ENCODE measurements around the gene ACP1.

DNA sequence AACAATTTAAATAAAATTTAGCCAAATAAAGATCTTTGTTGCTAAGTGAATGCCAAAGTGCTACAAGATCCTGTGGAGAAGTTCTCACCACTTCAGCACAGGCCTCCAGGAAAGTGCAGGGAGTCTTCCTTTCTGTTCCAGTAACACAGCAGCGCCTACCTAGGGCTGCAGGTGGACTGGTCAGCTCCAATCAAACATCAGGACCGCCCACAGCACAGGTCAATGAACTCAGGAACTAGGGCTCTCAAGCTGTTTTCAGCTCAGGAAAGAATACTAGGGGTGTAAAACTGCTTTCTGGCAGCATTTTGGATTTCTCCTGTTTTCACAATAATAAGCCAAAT, 1.5 kb downstream of the FAM110C start:
- RRBS = no CpG with 5 or more reads among the region's 2 CpGs

DNA sequence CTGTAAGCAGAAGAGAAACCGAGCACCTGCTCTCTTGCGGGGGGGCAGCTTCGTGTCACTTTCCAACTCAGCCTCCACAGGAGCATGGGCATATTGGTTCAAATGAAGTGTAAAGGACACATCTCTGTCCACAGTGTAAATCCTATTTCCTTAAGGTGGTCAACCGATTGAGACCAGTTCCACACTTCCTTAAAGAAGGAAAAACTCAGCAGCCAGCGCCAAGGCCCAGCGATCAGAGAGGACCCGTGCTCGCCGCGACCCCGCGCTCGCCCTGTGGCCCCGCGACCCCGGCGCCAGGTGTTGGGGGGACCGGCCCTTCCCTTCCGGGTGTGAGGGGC, 678 bp downstream of the SH3YL1 start:
- RRBS = 90% methylated on average over 1 of the region's 19 CpGs

GRCh38 chr2:264309-265023, at the start of gene ACP1:
Gene ACP1 (plus strand): TSS chr2:264947.
- RRBS = no CpG with 5 or more reads among the region's 77 CpGs

DNA sequence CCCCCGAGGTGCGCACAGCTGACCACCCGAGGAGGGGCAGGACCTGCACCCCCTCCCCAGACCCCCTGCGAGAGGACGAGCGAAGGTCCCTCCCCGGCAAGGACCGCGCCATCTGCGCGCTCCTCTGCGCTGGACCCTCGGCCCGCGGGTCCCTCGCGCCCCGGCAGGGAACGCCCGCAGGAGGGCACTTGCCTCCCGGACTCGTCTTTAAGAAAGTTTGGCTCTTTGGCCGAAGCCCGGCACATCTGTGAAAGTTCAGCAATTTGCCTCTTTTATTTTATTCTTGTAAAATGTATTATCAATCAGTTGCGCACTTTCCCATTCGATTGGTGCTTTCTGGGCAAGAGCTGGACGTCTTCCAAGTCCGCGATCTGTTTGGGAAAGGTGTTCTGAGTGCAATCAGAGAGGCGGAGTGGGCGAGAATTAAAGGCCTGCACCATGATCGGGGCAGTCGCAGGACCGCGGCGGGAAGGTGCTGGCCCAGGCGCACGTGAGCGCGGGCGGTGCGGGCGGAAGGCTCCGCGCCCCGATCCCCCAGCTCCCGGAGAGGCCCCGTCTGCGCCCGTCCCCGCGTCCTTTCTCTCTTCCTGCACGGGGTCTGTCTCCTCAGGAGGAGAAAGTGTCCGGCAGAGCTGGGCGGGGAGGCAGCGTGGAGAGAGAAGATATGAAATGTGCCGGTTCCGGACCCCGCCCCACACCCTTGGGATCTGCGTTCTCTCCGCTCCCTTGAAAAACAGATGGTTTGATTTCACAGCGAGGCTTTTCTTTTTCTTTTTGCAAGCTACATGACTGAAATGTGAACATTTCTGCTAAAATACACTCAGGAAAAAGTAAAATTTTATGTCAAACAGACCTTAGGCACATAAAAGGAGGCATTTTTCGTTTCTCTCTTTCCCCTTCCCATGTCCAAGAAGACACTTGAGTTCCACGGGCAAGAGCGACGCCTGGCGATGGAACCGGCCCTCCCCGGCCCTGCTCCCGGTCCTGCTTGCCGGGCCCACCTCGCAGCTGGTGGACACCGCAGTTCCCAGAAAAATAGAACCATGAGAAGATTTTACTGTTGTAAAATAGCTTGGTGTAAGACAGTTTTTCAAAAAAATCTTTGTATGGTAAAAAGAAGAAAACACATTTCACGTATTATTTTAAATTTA, 1.9 kb upstream of the ALKAL2 start:
- RRBS = 77% methylated on average over 24 of the region's 74 CpGs

- RRBS = no CpG with 5 or more reads among the region's 6 CpGs
Observed at GRCh38 chr2:309226-309765, 21.4 kb upstream of the ALKAL2 start.

DNA sequence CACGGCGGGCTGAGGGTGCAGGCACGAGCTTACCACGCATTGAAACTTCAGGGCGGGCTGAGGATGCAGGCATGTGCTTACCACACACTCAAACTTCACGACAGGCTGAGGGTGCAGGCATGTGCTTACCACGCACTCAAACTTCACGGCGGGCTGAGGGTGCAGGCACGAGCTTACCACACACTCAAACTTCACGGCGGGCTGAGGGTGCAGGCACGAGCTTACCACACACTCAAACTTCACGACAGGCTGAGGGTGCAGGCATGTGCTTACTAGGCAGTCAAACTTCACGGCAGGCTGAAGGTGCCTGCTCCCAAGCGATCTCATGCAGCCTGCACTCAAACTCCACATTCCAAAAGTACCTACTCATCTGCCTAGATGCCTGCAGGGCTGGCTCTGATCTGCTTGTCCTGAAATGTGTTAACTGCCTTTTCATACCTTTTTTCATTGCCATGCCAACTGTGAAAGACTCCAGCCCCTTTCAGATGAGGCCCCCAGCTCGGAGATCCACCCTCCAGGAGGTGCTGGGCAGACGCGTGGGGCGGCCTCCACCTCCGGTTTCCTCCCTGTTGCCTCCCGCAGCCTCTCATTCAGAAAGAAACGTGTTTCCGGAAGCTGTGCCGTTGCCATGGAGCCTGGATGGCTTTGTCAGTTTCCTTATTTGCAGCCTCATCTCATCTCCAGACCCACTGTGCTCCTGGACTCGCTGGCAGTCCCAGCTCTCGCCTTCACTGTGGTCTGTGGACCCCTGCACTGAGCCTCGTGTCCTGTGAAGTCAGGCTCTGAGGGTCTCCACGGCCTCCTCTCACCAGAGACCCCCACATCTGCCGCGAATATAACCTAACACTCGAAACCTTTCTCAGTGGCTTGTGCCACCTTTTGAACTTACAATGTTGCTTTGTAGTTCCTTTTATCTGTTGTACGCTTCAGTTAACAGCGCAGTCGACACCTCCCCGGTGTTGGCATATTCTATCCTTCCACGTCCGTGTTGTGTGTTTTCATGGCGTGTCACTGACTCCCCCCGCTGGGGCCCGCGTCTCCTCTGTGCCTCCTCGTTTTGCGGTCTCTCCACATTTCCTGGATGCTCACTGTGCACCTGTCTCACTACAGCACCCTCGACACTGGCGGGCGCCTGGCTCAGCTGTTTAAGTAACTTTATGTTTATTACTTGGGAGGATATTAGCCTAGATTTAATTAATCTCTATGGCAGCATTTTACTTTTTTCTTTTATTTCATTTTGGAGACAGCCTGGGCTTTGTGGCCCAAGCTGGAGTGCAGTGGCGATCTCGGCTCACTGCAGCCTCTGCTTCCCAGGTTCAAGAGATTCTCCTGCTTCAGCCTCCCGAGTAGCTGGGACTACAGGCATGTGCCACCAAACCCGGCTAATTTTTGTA, 106.1 kb upstream of the ALKAL2 start:
- RRBS = 1% methylated on average over 4 of the region's 51 CpGs

DNA sequence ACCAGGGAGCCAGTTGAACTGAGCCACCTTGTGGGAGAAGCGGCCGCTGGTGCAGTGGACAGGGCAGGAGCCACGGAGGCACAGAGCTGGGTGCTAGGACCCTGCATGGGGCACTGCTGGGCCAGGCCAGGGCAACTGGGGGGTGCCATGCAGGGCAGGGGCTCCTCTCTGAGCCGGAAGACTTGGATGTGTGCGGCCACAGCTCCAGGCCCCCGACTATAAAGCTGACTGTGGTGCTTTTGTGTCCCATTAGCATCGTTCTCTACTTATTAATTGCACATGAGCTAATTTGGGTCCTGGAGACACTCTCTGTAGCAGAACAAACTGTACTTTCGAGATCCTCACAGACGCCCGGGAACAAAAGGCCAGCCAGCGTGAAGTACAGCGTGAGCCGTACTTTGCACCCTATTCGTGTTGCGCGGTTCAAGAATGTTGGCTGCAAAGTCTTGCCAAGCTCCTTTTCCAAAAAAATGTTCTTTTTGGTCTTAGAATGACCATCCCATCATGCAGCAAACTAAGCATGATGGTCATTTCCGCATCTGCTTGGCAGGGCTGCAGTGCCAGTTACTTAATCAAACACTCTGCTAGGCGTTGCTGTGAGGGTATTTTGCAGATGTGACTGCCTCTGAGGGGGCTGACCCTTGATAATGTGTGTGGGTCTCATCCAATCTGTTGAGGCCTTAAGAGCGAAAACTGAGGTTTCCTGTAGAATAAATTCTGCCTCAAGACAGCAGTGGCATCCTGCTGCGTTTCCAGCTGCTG, 152.1 kb upstream of the ALKAL2 start:
- RRBS = no CpG with 5 or more reads among the region's 20 CpGs

- RRBS = no CpG with 5 or more reads among the region's 10 CpGs
Observed at GRCh38 chr2:589421-590112, 87.6 kb downstream of the TMEM18 start.

DNA sequence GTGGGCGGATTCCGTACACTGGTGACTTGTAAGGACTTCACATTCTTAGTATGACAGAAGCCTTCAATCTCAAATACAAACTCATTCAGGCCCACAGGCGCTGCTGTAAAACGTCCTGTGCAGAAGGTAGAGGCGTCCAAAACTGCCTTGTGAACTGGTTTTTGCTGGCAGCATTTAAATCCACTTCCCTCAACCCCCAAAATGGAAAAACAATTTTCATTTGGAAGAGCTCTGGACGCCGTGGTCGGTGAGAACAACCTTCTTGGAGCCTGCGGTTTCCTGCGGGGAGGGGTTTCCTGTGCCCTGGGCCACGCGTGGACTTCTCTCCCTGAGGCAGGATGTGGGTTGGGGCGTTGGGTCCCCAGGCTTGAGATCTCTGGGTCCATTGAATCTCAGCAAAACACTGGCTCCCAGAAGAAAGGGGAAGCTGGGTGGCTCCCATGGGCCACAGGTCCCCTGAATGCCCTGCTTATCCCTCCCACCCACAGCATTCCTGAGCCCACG, 151.1 kb downstream of the TPO start:
- RRBS = no CpG with 5 or more reads among the region's 14 CpGs

GRCh38 chr2:1625213-1626177, 118.8 kb downstream of the PXDN start:
- RRBS = 86% methylated on average over 6 of the region's 29 CpGs

DNA sequence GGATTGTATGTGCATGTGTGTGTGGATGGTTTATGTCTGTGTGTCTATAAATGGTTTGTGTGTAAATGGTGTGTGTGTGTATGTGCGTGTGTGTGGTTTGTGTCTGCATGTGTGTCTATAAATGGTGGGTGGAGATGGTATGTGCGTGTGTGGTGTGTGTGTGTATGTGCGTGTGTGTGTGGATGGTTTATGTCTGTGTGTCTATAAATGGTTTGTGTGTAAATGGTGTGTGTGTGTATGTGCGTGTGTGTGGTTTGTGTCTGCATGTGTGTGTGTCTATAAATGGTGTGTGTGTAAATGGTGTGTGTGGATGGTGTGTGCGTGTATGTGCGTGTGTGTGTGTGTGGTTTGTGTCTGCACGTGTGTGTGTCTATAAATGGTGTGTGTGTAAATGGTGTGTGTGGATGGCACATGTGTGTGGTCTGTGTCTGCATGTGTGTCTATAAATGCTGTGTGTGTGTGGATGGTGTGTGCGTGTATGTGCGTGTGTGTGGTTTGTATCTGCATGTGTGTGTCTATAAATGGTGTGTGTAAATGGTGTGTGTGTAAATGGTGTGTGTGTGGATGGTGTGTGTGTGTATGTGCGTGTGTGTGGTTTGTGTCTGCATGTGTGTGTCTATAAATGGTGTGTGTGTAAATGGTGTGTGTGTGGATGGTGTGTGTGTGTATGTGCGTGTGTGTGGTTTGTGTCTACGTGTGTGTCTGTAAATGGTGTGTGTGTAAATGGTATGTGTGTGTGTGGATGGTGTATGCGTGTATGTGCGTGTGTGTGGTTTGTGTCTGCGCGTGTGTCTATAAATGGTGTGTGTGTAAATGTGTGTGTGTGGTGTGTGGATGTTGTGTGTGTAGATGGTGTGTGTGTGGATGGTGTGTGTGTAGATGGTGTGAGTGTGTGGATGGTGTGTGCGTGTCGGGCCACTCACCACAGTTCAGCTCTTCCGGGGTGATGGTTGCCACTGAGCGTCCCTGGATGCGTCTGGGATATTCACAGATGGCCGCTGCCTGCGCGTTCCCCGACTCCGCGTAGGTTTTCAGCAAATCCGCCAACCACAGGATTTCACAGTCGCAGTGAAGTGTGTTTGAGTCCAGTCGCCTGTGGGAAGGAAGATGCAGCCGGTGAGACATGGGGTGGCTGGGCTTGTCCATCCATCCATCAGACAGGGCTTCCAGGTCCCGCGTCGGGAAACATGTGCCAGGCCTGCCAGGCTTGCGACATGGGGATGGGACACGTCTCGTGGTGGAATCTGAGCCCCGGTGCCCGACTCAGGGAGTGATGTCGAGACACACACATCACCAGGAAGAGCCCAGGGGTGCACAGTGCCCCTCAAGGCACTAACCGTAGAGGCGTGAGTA, 64.6 kb downstream of the PXDN start:
- RRBS = 100% methylated on average over 1 of the region's 42 CpGs

GRCh38 chr2:1730420-1730729, 13.9 kb downstream of the PXDN start:
- RRBS = no CpG with 5 or more reads among the region's 5 CpGs

DNA sequence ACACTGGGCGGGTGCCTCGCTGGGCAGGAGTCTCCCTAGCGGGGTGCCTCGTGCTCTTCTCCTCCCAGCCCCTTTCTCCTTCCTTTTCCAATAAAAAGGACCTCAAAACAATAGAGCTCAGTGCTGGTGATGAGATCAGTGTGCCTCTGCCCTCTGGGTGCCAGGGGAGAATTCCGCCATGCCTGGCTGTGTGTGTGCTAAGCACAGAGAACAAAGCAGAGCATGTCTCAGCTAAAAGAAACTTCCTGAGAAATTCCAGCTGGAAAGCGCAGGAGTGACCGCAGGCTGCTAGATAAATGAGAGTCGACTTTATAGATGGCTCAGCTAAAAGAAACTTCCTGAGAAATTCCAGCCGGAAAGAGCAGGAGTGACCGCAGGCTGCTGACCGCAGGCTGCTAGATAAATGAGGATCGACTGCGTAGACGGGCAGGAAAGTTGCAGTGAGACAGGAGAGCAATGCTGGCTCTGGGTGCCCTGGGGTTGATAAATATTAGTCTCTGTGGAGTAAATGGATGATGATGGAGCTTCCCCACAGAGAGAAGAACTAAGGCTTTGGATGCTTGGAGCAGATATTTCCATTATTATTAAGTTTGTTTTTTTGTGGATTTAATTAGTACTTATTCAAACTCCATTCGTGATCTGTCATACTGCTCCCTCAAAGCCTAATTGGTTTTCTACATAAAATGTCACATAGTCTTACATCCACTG, 11.5 kb upstream of the PXDN start:
- RRBS = no CpG with 5 or more reads among the region's 15 CpGs

DNA sequence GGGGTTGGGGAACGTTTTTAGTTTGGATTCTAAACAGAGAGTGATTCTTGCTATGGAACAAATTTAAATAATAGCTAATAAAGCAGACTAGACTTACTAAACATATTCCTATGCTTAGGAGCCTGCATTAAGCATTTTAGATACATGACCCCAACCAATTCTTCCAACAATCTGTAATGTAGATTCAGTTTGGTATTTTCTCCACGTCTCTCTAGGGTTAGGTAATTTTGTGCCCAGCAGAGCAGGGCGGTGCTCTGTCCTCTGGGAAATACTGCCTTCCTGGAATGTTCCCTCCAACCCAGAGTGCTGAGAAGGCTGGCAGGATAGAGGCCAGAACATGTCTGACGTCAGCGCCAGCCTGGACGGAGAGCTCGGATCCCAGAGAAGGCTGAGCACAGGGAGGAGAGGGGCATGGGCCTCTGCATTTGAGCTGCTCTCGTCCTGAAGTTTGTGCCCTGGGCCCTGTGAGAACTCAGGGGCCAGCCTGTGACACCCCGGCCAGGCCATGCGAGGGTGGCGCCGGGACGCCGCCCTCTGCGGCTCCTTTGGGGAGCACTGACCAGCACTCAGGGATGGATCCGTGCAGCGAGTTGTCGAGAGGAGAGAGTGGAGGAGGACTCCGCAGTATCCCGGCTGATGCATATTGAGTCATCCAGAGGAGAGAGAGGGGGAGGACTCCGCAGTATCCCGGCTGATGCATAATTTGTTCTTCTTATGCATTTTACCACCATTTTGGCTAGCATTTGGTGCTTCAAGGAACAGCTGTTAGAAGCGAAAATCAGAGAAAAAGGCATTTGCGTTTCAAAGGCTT, 80.0 kb upstream of the PXDN start:
- RRBS = 93% methylated on average over 4 of the region's 24 CpGs

- RRBS = no CpG with 5 or more reads among the region's 31 CpGs
Observed at GRCh38 chr2:1825801-1826729, 81.8 kb upstream of the PXDN start.

DNA sequence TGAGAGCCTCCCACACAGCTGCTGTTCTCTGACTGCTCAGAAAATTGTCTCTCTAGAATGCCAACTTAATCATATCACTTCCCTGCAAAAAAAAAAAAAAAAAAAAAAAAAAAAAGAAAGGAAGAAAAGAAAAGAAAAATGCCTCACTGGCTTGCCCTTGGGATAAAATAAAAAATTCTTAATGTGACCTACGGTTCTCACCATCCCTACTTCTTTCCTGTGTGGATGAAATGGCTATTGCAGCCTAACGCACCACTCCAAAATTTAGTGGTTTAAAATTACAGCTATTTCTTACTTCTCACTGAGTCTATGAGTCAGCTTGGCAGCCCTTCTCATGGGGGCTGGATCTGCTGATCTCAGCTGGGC, 411.8 kb upstream of the MYT1L start:
- RRBS = no CpG with 5 or more reads among the region's 2 CpGs

GRCh38 chr2:3470774-3471239, 48.5 kb downstream of the ADI1 start:
- RRBS = no CpG with 5 or more reads among the region's 10 CpGs

DNA sequence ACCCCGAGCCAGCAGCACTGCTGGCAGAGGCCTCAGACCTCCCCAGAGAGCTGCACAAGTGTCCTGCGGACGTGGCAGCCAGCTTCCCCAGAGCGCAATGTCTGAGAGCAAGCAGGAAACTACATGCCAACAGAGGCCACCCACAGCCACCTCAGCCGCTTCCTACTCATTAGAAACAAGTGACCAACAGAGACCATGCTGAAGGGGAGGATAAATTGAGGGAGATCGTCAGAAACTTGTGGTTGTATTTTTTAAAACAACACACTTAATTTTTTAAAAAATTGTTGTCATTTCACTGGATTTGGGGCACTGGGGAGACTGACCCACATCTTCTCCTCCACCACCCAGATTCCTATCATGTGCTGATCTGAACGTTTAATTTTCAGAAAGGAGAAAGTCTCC, 28.4 kb downstream of the ADI1 start:
- RRBS = no CpG with 5 or more reads among the region's 7 CpGs

DNA sequence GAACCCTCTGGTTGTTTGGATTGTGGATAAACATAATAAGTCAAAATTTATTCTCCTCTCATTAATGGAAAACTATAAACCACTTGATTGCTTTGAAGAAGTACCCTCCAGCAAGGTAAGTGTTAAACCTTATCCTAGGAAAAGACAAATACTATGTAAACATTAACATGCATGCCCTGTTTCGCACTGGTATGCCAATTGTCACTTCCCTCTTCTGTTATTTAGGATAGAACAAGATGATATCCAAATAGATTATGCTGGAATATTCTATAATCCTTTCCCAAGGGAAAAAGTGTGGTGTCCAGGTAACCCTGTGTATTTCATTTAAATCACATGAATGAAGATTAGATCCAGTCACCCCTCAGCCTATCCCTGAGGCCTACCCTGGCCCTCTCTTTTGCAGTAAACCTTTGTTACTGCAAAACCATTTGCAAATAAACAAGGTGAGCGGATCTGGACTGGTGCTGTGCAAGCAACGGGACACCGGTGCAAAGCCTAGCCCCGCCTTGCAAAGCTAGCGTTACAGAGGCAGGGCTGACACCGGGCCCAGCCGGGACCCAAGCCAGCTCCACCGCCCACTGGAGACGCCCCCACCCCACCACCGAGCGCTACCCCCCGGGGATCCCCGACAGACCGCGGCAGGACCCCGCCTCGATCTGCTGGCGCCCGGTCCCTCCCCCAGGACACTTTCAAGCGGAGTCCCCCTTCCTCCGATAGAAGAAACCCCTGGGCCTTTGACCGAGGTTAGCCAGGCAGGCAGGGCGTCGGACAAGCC, 1.1 kb downstream of the ADI1 start:
- RRBS = 2% methylated on average over 17 of the region's 25 CpGs

- RRBS = no CpG with 5 or more reads among the region's 9 CpGs
Observed at GRCh38 chr2:3533718-3534257, 14.5 kb upstream of the ADI1 start.

Measured in Jurkat, Clone E6-1 (cell line).